CMK (cell line): ENCODE results near the genes ROM1, GANAB and SLC3A2.

- RRBS, result no CpG with 5 or more reads among the region's 6 CpGs
Measured at GRCh38 chr11:62463138-62463540, 44.3 kb downstream of the SCGB1A1 start.

DNA sequence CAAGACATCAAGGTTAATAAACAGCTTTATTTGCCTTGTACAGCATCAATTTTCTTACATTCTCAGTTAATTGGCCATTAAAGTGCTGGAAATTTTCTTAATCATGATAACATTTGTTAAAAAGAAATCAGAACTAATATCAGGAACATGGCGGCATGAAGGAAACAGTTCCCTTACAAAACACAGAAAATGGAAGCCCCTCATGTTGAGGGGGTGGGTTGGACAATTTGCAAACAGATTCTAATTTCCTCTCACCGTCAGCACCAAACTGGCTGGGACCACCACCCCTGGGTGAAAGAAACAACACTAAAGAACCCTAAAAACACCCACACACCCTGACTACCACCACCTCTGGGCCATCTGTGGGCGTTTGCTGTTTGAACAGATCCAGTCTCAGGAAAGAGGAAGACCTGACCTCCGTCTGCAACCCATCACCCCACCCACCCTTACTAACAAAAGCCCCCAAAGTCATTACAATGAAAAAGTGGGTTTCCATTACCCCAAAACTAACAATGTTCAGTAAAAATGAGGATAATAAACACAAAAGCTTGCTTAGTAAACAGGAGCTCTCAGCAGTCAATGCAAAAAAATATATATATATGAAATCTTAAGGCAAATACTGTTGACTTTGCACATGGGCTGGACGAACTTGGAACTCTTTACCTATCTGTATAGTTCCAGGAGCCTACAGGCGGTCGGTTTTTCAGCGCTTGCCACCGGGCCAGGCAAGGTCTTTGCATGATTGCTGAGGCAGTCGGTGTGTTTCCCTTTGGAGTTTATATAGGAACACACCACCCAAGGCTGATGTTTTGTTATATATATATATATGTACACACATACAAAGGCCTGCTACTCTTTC, 30.5 kb downstream of the AHNAK start:
- RRBS, result no CpG with 5 or more reads among the region's 10 CpGs

GRCh38 chr11:62519584-62519988, 27.0 kb downstream of the AHNAK start:
- RRBS, result no CpG with 5 or more reads among the region's 8 CpGs

GRCh38 chr11:62543903-62544277, 2.7 kb downstream of the AHNAK start:
- RRBS, result 89% methylated on average over 5 of the region's 10 CpGs

DNA sequence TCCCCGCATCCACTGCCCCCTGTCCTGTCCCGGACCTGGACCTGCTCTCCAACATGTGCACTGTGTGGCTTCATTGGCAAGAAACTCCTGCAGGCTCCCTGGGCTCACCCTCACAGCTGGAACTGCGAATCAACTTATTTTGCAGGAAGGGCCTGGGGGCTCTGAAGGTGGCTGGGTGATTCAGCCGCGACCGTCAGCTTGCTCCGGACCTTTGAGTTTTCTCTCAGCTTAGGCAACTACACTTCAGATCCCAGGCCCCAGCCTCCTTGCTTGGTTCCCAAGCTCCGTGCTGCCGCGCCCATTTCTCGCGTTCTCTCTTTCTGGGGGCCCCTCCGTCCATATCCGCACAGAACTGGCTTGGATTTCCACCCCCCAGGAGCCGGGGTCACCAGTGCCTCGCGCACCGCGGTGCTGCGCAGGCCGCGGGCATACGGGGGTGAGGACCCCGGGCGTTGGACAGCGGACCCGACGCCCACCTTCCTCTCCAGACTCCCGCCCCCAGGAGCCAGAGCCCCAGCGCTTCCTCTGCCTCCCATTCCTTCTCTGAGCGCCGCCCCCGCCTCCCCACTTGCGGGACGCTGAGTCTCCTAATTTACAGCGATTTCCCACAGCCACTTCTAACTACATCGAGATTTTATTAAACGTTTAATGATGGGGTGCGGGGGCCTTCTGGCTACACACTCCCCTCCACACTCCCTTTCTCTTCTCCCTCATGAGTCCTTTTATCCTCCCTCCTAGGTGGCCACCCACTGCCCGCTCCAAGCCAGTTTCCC, 585 bp upstream of the AHNAK start:
- RRBS, result 77% methylated on average over 12 of the region's 40 CpGs

- RRBS, result no CpG with 5 or more reads among the region's 1 CpG
Measured at GRCh38 chr11:62592737-62592984, 1.3 kb upstream of the TUT1 start.

DNA sequence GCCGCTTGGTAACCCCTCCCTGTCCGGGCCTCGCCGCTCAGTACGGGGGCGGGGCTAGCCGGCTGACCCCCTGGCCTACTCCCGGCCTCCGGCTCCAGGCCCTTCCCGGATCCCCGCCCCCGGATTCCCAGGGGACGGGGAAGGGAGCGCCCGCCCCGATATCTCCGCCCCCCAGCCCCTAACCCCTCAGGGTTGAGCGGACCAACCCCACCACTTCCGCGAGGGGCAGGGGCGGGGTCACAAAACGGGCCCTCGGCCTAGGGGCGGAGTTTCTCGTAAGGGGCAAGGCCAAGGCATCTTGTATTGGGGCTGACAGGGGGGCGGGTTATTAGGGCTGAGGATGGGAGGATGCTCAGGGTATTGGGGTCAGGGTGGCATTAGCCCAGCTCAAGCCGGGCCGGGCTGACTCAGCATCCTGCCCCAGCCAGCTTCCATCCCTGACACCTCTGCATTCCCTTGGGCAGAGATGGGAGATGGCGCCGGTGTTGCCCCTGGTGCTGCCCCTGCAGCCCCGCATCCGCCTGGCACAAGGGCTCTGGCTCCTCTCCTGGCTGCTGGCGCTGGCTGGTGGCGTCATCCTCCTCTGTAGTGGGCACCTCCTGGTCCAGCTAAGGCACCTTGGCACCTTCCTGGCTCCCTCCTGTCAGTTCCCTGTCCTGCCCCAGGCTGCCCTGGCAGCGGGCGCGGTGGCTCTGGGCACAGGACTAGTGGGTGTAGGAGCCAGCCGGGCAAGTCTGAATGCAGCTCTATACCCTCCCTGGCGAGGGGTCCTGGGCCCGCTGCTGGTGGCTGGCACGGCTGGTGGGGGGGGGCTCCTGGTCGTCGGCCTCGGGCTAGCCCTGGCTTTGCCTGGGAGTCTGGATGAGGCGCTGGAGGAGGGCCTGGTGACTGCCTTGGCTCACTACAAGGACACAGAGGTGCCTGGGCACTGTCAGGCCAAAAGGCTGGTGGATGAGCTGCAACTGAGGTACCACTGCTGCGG, at the start of gene ROM1:
ROM1 (plus strand) TSS at position 449 of the 982 bp plus-strand sequence.
- RRBS, result 30% methylated on average over 7 of the region's 46 CpGs

DNA sequence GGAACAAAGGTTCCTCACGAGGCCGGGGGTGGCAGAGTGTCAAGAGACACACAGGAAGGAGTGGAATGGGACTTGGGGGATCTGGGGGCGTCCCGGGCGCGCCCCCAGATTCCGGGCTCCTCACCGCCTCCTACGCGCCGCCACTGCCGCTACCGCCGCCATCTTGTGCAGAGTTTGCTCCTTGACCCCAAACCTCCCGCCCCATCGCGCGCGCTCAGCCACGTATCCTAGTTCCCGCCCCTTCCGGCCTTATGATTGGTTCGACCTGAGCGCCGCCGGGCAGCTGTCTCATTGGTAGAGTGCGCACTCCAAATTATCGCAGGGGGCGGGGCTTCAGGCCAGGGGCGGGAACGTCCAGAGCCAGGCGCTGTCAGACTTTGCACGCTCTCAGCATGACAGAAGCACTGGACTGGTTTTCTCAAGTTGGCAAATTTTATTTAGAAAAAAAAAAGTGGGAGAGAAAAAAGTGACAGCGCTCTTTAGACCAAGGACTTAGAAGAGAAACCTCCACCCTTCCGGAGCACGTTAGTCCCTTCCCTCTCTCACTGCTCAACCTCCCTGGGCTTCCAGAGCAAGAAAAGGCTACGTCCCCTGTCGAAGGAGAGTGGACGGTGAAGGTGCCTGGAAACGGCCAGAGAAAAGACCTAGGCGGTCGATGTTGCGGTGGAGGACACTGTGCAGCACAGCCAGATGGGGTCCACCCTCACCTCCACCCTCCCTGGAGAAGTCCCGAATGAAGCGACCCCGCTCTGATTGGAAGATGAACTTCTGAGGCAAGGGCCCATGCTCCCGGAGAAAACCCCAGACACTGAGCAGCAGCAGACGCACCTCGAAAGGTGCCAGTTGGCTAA, at the start of gene GANAB:
GANAB (minus strand) TSS at position 176 of the 851 bp plus-strand sequence.
- RRBS, result 29% methylated on average over 6 of the region's 49 CpGs

GRCh38 chr11:62670948-62671507, 445 bp upstream of the UQCC3 start:
- RRBS, result 1% methylated on average over 1 of the region's 23 CpGs

GRCh38 chr11:62702214-62702606, 5.0 kb downstream of the BSCL2 start:
- RRBS, result no CpG with 5 or more reads among the region's 12 CpGs

DNA sequence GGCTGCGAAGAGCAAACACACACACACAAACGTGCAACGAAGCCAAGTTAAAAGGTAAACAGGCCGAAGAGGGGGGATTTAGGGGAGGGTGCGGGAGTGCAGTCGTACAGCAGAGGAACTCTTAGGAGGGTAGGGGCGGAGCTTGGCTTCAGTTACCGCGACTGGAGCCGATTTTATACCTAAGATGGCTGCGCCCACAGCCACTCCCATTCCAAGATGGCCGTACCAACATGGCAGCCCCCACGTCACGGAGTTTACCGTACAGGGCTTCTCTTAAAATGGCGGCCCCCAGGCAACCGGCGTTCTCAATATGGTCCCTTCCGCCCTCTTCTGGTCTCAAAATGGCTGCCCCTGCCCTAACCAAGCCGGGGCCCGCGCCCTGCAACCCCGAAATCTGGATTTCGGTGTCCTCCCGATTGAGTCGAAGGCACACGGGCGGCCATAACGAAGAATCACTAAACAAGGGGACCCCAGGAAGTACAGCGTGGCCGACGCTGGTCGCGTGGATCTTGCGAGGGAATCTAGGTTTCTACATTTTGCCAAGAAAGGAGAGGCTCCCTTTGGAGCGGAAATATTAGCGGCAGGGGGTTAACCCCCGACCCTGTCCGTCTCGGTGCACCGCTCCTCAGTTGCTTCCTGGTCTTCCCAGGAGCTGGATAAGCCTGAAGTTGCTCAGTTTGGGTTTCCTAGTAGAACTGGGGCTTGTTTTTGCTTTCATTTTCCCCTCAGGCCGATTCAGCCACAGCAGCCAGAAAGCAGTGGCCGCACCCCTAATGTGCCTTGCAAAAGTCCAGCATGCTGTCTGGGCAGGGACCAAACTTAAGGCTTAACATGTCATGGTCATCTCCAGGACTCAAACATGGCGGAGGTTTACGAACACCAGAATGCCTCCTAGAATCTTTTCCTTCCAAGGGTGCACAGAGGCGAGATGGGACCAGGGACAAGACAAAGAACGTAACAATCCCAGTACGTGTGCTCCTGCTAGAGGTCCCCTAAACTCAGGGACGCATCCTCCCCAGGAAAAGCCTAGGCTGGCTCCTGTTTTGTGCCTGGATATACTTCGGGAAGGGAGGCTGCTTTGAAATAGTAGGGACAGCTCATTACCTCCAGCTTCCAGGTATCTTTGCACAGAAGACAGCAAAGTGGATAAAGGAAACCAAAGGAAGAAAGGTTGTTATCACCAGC, 2.3 kb downstream of the GNG3 start:
- RRBS, result 96% methylated on average over 4 of the region's 50 CpGs

- RRBS, result no CpG with 5 or more reads among the region's 16 CpGs
Measured at GRCh38 chr11:62714223-62715391, 7.1 kb downstream of the GNG3 start.

DNA sequence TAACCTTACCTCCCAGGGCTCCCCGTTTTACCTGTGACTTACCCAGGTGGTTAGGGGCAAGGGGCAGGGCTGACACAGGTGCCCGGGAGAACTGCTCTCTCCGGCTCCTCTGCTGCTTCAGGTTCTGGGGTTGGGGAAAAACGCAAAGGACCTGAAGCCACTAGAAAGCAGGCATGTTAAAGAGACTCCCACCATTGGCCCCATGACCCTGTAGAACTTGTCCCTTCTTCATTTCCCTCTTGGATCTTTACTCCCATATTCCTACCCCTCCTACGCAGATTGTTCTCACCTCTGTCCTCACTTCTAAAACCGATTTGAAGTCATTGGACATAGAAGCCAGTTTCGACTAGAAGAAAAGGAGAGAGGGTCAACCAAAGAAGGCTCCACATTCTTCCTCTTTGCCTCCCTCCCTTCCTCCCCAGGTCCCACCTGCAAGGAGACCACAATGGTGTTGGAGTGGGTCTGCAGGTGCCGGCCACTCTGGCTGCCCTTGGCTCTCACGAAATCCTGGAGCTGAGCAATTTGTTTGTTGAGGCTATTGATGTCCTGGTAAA, 6.8 kb downstream of the STX5 start:
- RRBS, result no CpG with 5 or more reads among the region's 9 CpGs

GRCh38 chr11:62853617-62854179, 14.3 kb upstream of the WDR74 start:
- RRBS, result no CpG with 5 or more reads among the region's 7 CpGs

- RRBS, result no CpG with 5 or more reads among the region's 2 CpGs
Measured at GRCh38 chr11:62854180-62854571, 14.8 kb upstream of the WDR74 start.

DNA sequence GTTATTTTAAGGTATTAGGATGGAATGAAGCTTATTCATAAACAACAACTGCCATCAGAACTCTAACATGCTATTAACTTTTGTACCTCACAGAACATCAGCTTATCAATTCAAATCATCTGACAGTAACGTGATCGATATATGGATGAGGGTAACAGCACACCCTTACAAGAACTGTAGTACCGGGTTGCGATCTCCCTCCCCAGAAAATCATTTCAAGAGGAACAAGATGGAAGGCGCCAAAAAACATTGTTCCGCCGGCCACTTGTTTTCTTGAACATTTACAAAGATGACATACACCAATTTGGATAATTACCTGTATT, 15.1 kb upstream of the WDR74 start:
- RRBS, result 2% methylated on average over 5 of the region's 7 CpGs

- RRBS, result 0% methylated on average over 3 of the region's 34 CpGs
Measured at GRCh38 chr11:62854895-62855962, 15.8 kb upstream of the WDR74 start.

- RRBS, result no CpG with 5 or more reads among the region's 3 CpGs
Measured at GRCh38 chr11:62862527-62863034, 18.1 kb upstream of the SLC3A2 start.

GRCh38 chr11:62880631-62881201, at the start of gene SLC3A2:
Gene SLC3A2 (plus strand): TSS chr11:62880896.
- RRBS, result under 1% methylated on average over 15 of the region's 38 CpGs

- RRBS, result no CpG with 5 or more reads among the region's 20 CpGs
Measured at GRCh38 chr11:62927729-62928523, 6.8 kb upstream of the CHRM1 start.